Choroid plexus epithelial cell (primary cell): ENCODE measurements around a stretch of chr4.

DNA sequence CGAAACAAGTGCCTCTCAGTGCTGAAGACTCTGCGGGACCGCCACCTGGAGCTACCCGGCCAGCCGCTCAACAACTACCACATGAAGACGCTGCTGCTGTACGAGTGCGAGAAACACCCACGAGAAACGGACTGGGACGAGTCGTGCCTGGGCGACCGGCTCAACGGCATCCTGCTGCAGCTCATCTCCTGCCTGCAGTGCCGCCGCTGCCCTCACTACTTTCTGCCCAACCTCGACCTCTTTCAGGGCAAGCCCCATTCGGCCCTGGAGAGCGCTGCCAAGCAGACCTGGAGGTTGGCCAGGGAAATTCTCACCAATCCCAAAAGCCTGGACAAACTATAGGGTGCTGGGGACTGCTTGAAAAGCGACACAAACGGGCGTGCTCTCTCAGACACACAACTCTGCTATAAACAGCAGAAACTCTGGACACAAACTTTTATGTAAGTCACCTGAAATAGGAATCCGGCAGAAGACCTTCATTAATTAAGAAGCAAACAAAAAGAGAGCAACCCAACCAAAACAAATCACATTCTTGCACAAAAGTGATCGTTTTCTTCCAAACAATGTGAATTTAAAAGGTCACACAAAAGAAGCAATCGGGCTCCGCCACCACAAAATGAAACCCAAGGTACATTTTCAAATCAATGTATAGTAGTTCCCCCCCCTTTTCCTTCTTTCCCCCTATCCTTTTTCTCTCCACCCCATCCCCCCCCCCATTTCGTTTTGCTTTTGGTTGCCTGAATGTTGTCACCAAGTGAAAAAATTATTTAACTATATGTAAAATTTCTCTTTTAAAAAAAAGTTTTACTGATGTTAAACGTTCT lies 2.0 kb downstream of the MAB21L2 start:
- RRBS: 1% methylated on average over 8 of the region's 29 CpGs

DNA sequence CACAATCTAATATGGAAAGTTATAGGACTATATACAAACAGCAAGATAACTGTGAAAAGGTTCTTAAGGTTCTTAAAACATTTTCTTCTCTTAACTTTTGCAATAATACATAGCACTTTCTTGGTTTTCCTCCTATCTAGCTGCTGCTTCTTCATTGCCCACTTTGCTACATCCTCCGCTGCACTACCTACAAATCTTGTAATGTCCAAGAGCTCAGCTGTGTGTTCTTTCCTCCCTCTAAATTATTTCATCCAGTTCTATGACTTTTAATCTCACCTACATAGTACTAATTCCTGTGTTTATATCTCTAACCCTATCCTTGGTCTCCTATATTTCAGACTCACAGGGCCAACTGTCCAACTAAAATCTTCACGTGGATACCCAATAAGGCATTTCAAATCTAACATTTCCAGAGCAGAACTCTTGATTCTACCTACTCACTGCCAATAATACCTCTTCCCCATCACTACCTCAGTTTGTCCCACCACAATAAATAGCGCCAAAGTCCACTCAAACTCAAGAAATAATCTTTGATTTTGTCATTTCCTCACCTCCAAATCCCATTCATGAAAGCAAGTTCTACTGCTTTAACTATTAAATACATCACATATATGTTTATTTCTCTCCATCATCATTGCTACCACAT lies 165.7 kb downstream of the MAB21L2 start:
- RRBS: no CpG with 5 or more reads among the region's 3 CpGs

DNA sequence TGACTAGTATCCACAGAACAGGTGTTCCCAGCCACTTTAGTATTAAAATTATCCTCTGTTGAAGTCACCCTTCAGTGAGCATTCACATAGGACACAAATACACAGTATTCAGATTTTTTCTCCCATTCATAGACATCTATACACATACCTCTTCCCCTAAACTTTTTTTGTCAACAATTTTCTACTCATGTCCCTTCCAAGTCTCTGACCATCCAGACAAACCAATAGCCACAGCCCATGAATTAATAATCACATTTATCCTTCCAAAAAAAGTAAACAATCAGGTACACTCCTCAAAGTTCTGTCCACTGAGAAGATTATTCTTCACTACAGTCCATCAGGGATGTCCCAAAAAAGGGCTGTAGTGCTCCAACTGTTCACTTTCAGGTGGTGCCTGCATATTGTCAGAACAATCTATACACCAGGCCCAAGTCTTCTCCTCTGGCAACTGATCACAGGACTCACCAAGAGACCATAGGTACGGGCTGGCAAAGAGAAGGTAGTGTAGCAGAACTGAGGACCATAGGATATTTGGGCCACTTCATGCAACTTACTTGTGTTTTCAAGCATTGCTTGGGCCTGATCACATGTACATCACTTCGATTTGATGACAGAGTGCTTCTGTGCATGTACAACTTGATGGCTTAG lies 190.0 kb downstream of the MAB21L2 start:
- RRBS: no CpG with 5 or more reads among the region's 2 CpGs

- RRBS: no CpG with 5 or more reads among the region's 5 CpGs
These were observed 77.3 kb upstream of the PRSS48 start for GRCh38 chr4:151199563-151200072.

GRCh38 chr4:151206560-151207154 lies 70.3 kb upstream of the PRSS48 start:
- RRBS: no CpG with 5 or more reads among the region's 4 CpGs

DNA sequence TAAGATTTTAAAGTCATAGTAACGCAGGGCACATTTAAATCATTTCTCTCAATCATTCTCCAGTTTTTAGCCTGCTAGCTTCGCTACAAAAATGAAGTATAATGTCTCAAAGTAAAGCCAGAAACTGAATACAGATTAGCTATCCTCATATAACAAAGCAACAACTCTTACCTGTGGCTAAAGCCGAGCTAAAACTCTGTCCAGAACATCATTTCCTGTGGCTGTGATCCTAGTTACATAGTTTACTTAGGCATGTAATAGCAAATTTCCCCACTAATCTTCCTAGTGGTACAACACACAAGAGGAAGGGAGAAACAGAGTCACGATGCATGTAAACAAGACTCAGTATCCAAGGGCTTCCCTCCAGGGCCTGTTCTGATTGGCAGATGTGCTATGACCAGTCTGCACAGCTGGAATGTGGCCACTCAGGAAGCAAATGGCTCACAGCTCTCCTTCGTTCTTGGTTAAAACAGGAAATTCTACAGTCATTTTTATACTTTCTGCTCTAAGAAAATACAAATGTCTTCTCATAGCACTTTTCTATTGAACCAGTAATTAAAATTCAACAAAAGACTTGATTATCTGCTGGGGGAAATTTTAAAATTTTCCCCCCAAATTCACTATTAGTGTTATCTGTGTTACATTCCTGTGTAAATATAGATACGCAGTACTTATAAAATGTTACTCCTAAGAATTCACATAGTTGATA lies 49.2 kb upstream of the PRSS48 start:
- RRBS: no CpG with 5 or more reads among the region's 6 CpGs

- RRBS: no CpG with 5 or more reads among the region's 5 CpGs
These were observed 7.7 kb downstream of the PRSS48 start for GRCh38 chr4:151284236-151285454.

GRCh38 chr4:151323098-151323430 lies 2.3 kb downstream of the SH3D19 start:
- RRBS: no CpG with 5 or more reads among the region's 1 CpG

DNA sequence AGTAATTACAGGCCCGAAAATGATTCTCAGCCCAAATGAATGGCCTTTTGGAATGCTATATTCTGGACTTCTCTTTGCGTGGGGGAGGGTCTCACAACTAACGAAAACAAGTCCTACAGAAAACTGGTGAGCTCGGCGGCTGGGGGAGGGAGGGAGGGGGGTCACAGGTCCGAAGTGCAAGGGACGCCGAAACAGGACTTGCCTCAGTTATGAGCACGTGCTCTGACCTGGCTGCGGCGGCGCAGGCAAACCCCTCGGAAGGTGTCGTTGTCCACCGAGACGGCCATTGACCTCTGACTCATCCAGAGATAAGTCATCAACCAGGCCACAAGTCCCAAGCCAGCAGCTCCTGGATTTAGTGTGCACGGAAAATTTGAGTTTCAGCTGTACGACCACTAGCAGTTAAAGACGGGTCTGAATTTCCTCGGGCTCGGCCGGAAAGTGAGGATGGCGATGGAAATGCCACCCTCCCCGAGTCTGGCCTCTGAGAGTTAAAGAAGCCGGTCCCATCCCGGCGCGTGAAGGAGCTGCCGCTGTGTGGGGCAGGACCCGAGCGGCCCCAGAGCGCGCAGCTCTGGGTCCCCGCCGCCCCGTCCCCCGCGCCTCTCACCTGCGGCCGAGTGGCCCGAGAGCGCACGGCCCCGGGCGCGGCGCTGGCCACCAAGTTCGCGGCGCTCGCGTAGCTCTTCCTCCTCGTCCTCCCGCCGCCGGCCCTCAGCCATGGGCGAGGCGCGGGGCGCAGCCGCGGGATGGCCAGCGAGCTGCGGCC lies 590 bp downstream of the SH3D19 start:
- RRBS: 1% methylated on average over 25 of the region's 64 CpGs

- RRBS: no CpG with 5 or more reads among the region's 1 CpG
These were observed 6.2 kb upstream of the SH3D19 start for GRCh38 chr4:151331535-151332098.

DNA sequence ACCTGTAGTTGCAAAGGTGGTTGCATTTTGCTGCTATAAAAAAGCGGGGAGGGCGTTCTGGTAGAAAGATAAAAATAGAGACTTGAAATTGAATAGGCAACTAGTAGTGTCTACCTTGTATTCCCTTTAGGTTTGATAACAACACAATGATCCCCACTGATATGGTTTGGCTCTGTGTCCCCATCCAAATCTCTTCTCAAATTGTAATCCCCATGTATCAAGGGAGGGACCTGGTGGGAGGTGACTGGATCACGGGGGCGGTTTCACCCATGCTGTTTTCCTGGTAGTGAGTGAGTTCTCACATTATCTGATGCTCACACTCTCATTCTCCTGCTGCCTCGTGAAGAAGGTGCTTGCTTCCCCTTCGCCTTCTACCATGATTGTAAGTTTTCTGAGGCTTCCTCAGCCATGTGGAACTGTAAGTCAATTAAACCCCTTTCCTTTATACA lies 6.5 kb upstream of the FHIP1A start:
- RRBS: no CpG with 5 or more reads among the region's 6 CpGs

GRCh38 chr4:151688528-151689067 lies 72.2 kb downstream of the GATB start:
- RRBS: no CpG with 5 or more reads among the region's 4 CpGs

DNA sequence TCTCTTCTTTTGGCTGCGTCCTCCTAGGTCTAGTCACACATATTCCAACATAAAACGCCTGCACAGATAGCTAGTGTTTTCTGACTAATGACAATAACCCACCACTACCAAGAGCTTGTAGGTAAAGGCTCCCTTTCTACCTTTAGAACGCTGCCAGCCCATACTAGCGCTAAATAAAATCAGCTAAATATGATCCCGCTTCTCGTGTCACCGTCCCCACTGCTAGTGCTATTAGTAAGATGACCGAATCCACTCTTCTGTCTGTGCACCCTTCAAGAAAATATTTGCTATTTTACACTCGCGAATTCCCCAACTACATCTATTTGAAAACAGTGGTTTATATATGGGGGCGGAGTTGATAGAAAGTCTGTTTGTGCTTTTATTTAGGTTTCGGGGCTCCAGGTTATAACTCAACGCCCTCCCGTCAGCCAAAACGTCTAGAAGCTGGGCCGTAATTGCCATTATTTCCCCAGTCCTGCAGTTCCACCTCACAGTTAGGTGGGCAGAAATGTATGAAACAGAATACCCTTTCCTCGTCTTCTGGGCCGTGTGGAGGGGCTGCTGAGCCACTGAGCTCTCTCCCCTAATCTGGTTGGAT lies 427 bp downstream of the GATB start:
- RRBS: no CpG with 5 or more reads among the region's 18 CpGs

DNA sequence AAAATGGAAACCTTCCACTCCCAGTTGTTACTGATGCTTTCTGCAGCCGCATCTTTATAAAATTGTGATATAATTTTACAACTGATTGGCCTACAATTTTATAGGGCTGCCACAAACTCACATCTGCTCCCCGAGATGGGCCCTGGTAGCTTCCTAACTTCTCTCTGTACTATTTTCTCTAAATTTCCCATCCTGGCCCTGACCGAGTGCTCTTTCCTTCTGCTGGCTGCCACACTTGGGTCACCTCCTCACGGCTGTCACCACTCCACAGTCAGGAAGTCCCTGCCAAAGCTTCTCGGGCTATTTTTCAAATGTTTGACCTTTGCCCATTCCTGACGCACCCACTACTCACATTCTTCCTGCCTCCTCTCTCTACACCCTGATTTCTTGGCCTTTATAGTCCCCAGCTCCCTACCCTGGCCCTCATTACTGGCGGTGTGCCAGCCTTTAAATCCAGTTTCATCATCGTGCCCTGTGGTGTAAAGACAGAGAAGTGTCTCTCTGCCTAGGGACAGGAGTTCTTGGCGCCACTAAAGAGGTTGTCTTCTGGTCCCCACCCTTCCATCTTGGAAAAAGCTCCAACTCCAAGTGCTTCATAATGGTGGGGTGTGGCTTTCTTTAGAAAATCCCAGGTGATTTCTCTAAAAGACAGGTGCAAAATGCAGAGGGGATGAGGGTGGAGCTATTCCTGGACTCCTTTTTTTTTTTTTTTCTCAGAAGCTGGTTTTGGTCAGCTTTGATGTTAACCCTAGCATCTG lies 46.4 kb upstream of the GATB start:
- RRBS: no CpG with 5 or more reads among the region's 9 CpGs

- RRBS: no CpG with 5 or more reads among the region's 7 CpGs
These were observed 213.4 kb downstream of the FBXW7 start for GRCh38 chr4:152321986-152323328.

GRCh38 chr4:152534250-152535439 lies 1.2 kb downstream of the FBXW7 start:
- RRBS: 2% methylated on average over 22 of the region's 52 CpGs

- RRBS: 5% methylated on average over 5 of the region's 29 CpGs
These were observed 272 bp downstream of the FBXW7 start for GRCh38 chr4:152535694-152535946.

DNA sequence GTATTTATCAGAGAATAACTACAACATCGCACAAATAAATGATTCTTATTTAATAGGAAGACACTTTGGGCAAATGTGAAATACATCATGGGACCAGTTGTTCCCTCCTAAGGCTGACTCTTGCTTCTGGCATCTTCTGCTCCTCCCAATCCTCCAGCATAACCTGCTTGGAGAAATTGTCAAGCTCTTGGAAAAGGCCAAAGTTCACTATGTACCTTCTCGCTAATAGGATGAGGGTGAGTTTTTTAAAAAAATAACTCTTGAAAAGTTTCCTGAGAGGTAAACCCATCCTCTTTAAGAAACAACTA lies 53.4 kb upstream of the FBXW7 start:
- RRBS: no CpG with 5 or more reads among the region's 2 CpGs

DNA sequence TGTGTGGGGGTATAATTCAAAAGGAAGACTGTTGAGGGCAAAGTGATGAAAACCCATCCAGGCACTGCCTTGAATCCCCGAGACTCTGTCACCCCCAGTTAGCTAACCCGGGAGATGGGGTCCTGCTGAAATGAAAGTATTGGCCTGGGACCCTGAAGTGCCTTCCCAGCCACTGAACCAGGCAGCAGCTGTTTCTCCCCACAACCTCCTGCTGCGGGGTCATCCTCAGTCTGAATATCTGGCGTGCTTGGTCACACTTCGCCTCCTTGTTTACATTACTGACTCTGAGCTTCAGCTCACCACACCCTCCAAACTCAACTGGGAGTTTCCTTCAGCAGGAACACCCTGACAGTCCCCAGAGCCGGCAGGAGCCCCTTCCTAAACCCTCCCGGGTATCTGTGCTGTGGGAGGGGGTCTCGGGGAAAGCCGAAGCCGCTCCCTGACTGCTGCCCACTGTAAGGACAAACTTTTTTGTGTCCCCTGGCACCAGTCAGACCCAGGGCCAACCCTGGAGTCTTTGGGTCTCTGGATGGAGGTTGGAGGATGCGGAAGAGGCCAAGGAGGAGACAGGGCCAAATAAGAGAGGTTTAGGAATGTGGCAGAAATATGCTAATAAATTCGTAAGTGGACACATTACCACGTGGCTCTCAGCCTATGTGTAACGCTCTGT lies 20.6 kb downstream of the FHDC1 start:
- RRBS: no CpG with 5 or more reads among the region's 14 CpGs

GRCh38 chr4:152997812-152998333 lies 61.8 kb downstream of the FHDC1 start:
- RRBS: no CpG with 5 or more reads among the region's 15 CpGs